ENCODE results near the genes AMBRA1, ATG13, PACSIN3 and CELF1.

- RRBS, result 1% methylated on average over 15 of the region's 63 CpGs
These were observed at the start of gene AMBRA1 for GRCh38 chr11:46593246-46594457. Gene AMBRA1 (minus strand): TSS chr11:46594023.

GRCh38 chr11:46617434-46618550 is at the start of gene ATG13:
Gene ATG13 (plus strand): TSS chr11:46617553.
- RRBS, result 2% methylated on average over 13 of the region's 56 CpGs

GRCh38 chr11:46676327-46677187 is 23.9 kb downstream of the ARHGAP1 start:
- RRBS, result no CpG with 5 or more reads among the region's 17 CpGs

- RRBS, result no CpG with 5 or more reads among the region's 7 CpGs
These were observed 11.3 kb upstream of the CKAP5 start for GRCh38 chr11:46857042-46858120.

GRCh38 chr11:47176521-47176807 is 215 bp downstream of the ARFGAP2 start:
- RRBS, result 1% methylated on average over 3 of the region's 24 CpGs

DNA sequence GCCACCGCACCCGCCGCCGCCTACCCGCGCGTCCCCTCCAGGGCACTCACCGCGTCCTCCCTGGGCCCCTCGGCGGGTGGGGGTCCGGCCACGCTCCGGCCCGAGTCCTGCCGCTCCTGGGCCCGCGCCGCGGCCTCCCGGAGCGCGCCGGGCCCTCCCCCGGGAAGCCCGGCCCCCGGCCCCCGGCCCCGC is at the start of gene PACSIN3:
TSS of gene PACSIN3 (minus strand) at position 136 of the 192 bp plus-strand sequence.
- RRBS, result 3% methylated on average over 8 of the region's 29 CpGs

- RRBS, result 2% methylated on average over 9 of the region's 62 CpGs
These were observed 1.0 kb upstream of the PACSIN3 start for GRCh38 chr11:47186915-47187995.

DNA sequence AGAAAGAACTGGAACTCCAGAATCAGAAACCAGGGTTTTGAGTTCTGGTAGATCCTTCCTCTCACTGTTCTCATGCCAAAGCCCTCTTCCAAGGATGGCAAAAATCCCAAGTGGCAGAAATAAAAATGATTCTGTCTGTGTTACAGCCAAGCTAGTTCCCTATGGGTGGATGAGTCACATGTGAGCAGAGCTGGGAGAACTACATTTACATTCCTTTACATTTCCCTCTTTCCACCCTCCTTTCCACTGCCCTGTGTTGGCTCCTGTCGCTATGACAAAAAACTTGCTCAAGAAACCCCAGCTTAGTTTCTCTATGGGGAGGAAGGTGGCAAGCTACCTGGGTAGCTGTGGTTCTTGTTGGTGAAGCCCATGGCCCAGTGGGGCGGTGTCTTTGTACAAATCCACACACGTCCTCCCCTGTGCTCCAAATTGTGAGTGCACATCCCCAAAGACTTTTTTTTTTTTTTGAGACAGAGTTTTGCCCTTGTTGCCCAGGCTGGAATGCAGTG is 10.1 kb upstream of the DDB2 start:
- RRBS, result no CpG with 5 or more reads among the region's 3 CpGs

- RRBS, result 7% methylated on average over 5 of the region's 16 CpGs
These were observed 716 bp upstream of the DDB2 start for GRCh38 chr11:47213998-47214517.

DNA sequence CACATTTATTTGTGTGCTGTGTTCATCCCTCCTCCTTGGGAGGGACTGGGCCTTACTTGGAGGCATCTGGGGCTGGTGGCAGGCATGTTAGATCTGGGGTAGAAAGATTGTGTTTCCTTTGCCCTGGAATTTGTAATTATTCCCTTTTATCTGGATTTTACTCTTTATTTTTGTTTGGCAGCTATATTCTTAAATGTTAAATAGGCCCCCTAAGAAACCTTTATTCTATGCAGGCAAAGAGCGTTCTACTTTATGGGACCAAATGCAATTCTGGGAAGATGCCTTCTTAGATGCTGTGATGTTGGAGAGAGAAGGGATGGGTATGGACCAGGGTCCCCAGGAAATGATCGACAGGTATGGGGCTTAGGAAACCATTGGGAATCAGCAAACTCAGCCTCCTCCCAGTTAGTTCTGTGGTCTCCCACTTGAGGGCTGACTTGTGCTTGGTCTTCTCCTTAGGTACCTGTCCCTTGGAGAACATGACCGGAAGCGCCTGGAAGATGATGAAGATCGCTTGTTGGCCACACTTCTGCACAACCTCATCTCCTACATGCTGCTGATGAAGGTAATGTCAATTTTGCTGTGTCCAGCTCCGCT is 43.4 kb downstream of the MYBPC3 start:
- RRBS, result no CpG with 5 or more reads among the region's 6 CpGs

- RRBS, result 68% methylated on average over 19 of the region's 35 CpGs
These were observed 13.5 kb upstream of the SLC39A13 start for GRCh38 chr11:47394691-47395534.

GRCh38 chr11:47415021-47415957 is 6.9 kb downstream of the SLC39A13 start:
- RRBS, result 84% methylated on average over 6 of the region's 33 CpGs

DNA sequence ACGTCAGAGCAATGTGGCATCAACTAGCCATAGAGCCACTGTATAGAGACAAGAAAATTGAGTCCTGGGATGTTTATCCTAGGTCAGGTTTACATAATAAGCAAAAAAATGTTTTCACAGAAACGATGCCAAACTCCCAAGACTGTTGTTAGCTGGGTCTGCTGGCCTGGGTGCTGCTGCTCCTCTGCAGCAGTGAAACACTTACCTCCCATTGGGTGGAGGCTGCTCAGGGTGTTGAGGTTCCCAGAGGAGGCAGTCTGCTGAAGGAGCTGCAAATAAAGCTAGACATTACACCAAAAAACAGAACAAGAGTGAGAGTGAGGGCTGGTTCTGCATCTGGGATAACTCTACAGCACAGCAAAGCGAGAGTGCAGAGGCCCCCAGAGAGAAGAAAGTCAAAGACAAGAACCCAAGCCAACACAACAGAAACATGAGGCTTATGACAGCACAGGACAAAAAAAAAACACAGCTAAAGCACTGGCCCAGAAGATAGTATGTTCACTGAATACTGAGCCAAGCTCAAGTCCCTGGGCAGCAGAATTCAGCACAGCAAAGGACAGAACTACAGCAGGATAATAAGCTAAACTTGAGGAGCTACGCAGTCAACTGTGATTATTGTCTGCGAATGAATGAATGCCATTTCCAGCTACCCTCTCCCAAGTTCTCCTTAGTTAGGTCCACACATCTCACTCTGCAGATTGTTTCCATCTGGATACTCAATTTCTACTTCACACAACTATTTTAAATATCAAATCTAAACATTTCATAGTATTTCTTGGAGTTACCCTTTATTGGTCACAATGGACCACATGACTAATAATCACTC is 29.9 kb upstream of the RAPSN start:
- RRBS, result no CpG with 5 or more reads among the region's 5 CpGs

DNA sequence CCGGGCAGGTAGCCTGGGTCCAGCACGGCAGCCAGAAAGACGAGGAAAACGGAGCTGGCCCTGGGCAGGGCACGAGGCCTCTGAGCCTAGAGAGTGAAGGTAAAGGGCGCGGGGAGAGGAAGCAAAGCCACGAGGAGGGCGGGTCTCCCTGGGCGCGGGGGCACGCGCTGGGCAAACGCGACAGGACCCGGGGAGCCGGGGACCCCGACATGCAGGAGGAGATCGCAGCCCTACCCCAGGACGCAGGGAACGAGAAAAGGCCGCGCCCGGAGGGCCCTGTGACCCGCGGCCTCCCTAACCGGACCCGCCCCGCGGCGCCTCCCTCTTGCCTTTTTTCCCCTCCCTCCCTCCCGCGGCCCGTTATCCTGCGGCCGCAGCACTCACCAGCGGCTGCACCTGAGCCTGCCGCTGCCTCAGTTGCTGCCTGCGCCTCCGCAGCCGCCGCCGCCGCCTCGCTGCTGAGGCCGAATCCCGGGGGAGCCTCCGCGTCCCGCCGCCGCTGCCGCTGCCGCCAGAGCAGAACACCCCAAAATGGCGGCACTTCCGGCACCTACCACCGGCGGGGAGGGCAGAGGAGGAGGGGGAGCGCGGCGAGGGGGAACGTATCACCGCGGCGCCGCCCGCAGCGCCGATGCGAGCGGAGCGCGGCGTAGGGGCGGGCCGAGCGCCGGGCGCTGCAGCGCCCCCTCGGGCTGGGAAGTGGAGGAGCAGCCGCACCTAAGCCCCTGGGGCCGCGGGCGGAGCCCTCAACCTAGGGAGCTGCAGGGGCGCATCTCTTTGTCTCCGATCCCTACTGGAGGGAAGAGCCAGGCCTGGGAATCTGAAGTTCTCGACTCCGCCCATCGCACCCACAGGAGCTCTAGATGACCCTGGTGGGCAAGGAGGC is at the start of gene CELF1:
TSS of gene CELF1 (minus strand) at position 525 of the 886 bp plus-strand sequence.
- RRBS, result 2% methylated on average over 17 of the region's 90 CpGs

- RRBS, result no CpG with 5 or more reads among the region's 8 CpGs
These were observed 12.4 kb upstream of the C1QTNF4 start for GRCh38 chr11:47606347-47607217.

GRCh38 chr11:47849131-47849330 is 881 bp upstream of the NUP160 start:
- RRBS, result no CpG with 5 or more reads among the region's 2 CpGs

- RRBS, result no CpG with 5 or more reads among the region's 3 CpGs
These were observed 33.1 kb upstream of the PTPRJ start for GRCh38 chr11:47947354-47947587.

DNA sequence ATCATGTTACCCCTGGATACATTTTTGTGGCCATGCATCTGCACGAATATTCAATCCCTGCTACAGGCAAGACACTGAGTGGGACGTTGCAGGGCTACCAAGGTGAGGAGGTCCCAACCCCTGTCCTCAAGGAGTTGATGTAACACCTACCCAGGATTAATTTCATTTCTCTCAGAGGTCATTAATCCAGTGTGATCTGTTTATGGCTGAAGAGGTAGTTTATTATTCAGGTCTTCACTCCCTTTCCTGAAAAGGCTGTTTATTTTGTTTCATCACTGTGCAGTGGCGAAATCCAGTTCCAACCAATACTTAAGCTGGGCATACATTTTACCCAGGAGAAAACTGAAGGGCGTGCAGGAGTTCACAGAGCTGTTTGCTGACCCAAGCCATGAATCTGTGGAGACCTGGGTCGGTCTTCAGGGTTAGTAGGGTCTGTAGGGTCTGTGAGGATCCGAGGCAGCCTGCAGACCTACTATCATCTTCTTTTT is 2.7 kb upstream of the PTPRJ start:
- RRBS, result no CpG with 5 or more reads among the region's 6 CpGs

DNA sequence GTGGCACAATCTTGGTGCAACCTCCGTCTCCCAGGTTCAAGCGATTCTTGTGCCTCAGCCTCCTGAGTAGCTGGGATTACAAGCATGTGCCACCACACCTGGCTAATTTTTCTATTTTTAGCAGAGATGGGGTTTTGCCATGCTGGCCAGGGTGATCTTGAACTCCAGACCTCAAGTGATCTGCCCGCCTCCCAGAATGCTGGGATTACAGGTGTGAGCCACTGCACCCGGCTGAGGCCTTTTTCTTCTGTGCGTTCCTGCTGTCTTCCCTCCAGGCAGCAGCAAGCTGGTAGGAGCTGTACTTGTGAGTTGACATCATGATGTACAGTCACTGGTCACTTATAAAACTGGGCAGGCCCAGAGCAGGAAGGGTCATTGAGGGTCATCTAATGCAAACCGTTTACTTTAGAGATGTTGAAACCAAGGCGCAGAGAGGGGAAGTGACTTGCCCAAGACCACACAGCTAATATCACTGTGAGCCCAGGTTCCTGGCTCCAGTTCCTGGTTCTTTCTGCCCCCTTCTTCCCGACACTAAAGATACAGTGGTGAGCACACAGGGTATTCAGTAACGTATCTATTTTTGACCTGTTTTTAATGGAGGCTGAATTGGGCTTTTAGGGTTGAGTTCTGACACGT is 27.2 kb downstream of the PTPRJ start:
- RRBS, result no CpG with 5 or more reads among the region's 10 CpGs

GRCh38 chr11:48099287-48099793 is 117.3 kb upstream of the OR4B1 start:
- RRBS, result no CpG with 5 or more reads among the region's 6 CpGs